GM23338 (cell line): ENCODE data around the genes PYROXD2 and PKD2L1.

GRCh38 chr10:97788625-97789399, 17.0 kb upstream of the SFRP5 start:
- PRO-cap, result no peak
- RAMPAGE, long total RNA, result no peak

GRCh38 chr10:97829716-97830435, 19.8 kb upstream of the GOLGA7B start:
- PRO-cap, result no peak
- RAMPAGE, long total RNA, result no peak

DNA sequence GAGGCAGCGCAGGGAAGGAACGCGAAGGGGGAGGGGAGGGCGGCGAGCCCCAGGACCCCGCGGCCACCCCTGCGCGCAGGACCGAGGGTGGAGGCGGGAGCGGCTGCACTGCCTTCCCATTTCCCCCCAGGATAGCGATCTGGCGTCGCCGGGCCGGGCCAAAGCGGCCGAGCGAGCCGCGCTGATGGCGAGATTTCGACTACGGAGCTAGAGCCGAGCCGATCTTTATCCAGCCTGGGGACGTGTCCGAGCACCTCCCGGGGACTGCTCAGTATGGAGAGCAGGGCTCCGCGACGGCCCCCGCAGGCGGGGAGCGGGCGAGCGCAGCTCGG, 563 bp upstream of the CRTAC1 start:
- PRO-cap, result bidirectional peak, plus-strand start at position 120 of the sequence, minus-strand start at position 128 of the sequence; bidirectional peak, plus-strand start at position 271 of the sequence, minus-strand start at position 248 of the sequence
- RAMPAGE, long total RNA, result no peak

DNA sequence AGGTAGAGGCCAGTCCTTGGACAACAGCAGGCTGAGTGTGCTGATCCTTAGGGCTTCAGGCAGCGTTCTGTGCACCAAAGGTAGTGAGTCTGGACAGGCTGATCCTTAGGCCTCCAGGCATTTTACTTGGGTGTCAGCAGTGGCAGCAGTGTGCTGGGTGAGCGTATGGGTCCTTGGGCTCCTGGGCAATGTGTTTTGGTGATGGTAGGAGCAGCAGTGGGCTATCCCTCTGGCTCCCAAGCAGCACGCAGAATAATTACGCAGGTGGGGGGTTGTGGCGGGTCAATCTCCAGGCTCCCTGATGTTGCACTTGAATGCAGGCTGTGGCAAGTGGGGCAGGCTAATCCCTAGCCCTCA, 44.3 kb downstream of the LOXL4 start:
- PRO-cap, result no peak
- RAMPAGE, long total RNA, result no peak

DNA sequence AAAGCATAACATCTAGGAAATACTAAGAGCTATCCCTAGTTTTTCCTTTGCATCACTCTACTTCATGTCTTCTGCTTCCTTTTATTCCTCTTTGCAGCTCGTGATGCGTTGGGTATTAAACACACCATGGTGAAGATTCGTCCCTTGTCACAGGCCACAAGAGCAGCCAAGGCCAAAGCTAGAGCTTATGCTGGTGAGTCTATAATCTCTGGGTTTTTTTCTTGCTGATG, 32.8 kb downstream of the LOXL4 start:
- PRO-cap, result no peak
- RAMPAGE, long total RNA, result no peak

DNA sequence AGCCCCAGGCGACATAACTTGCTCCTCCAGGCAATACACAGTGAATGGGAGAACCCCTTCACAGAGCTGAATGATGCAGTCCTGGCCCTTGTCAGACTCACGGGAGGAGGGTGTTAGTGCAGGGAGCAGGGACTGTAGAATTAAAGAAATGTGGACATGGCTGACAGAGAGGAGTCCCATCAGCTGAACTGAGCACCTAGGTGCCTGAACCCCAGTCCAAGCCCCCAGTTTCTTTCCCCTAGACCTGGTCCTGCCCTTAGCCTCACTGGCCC, 809 bp upstream of the LOXL4 start:
- PRO-cap, result no peak
- RAMPAGE, long total RNA, result no peak

GRCh38 chr10:98300631-98300912, 32.6 kb upstream of the LOXL4 start:
- PRO-cap, result no peak
- RAMPAGE, long total RNA, result no peak

DNA sequence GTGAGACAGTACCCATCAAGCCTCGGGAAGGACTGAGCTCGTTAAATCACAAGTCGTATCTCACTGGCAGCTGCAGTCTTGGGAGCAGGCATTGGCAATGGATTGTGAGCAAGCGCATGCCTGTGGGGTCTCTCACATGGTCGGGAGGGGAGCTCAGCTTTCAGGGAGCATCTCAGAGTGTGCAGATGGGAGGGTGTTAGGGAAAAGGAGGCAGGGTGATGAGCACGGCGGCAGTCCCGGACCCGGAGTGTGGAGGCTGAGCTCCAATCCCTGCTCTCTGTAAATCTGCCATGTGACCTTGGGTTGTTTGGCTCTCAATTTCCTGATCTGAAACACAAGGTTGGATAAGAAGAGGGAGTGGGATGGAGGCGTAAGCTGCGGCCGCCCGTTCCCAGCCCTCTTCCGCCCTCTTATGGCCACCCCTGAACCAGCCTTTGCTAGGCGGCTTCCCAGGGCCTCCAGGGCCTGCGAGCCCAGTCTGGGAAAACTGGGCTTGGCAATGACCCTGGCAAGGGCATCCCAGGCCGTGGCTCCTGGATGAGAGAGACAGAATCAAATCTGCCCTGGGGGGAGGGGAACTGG, 41.4 kb upstream of the LOXL4 start:
- PRO-cap, result unidirectional peak, minus-strand start at position 294 of the sequence; unidirectional peak, minus-strand start at position 309 of the sequence
- RAMPAGE, long total RNA, result no peak

GRCh38 chr10:98340127-98340786, 72.3 kb upstream of the LOXL4 start:
- PRO-cap, result no peak
- RAMPAGE, long total RNA, result no peak

DNA sequence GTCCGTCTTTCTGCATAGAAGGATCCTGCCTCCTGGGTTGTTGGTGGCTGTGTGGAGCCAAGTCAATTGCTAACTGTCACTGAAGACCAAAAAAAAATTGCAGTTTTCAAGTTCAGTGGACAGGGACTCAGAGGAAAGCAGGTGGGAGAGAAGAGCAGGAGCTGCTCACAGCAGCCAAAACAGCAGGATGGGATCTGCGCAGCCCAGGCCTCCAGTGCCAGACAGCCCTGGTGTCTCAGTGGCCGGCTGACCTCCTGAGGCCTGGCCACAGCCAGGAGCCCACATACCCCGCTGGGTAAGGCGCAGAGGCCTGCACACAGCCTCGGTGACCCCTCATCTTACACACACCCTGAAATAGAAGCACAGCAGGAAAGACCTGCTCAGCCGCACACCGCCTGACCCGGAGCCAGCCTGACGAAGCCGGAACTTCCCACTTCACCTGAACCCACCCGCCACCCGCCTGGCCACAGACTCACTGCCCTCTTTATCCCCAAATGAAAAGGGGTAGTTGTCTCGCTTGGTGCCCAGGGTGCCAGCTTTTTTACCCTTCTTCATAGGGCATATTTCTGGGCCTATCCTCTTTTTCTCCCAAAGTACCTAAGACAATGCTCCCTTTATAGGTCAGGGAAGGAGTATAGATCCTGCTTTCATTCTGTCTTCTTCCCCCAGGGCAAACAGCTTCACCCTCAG, 49.3 kb downstream of the PYROXD2 start:
- PRO-cap, result no peak
- RAMPAGE, long total RNA, result no peak

GRCh38 chr10:98414612-98415653, at the start of gene PYROXD2:
PYROXD2 (minus strand) TSS chr10:98415182.
- PRO-cap, result bidirectional peak, plus-strand start at chr10:98415044, minus-strand start at chr10:98415163
- RAMPAGE, long total RNA, result no peak

DNA sequence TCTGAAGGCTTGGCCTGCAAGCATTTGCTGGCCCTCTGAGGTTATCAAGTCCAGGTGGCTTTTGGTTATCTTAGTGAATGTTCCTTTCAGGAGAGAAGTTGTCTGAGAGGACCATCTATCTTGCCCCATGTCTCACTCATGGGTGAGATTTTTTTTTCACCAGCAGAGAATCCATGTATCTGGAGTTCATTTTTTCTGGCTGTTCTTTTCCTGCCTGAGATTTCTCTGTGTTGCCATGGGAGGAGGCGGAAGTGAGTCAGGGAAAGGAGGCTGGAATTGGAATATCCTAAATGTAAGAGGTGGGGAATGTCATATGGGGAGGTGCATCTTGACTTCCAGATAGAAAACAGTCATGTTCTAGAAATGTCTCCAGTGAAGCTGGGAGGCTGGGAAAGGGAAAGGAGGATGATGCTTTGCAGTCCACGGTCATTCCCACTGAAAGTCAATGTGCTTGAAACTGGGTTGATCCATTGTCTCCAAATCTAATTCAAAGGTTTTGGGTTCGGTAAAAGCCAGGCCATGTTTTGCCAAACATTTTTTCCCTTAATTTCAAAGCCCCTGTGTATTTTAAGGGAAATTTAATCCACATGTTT, 39.7 kb upstream of the HPS1 start:
- PRO-cap, result no peak
- RAMPAGE, long total RNA, result no peak

GRCh38 chr10:99845773-99846062, 63.3 kb downstream of the ABCC2 start:
- PRO-cap, result no peak
- RAMPAGE, long total RNA, result no peak

- PRO-cap, result bidirectional peak, plus-strand start at chr10:99850315, minus-strand start at chr10:99850164; bidirectional peak, plus-strand start at chr10:99850591, minus-strand start at chr10:99850566
- RAMPAGE, long total RNA, result no peak
Observed at GRCh38 chr10:99849872-99850981, 67.8 kb downstream of the ABCC2 start.

- PRO-cap, result no peak
- RAMPAGE, long total RNA, result no peak
Observed at GRCh38 chr10:99908805-99909241, 100.9 kb downstream of the DNMBP start.

DNA sequence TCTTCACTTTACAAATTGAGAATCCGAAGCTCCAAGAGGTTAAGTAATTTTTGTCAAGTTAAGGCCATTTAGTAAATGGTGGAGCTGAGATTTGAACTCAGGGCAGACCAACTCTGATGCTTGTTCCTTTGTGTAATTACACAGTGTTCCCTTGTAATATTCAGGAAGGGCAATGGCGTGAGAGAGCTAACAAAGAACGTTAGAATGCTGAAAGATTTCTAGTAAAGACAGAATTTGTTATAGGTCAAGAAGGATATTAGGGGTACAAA, 82.4 kb downstream of the DNMBP start:
- PRO-cap, result no peak
- RAMPAGE, long total RNA, result no peak

DNA sequence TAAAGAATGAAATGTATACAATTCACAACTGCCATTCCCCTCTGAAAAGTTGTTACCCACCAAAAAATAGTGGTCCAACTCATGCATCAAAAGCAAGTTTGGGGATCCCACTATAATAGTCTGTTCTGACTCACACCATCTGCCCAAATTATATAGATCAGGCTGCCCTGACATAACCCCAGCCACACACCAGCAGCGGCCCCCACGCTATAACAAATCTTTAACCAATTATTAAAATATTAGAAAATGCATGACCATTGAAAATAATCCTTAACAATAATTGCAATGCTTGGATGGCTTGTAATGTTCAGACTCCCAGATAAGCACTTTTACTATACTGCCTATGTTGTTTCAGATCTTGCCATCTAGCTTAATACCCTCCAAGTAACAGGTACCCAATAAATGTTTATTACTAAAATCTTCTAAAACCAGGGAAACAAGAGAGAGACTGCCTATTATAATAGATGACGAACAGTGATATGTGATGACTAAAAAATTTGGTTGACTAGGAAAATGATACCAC, 1.8 kb upstream of the ERLIN1 start:
- PRO-cap, result no peak
- RAMPAGE, long total RNA, result no peak

DNA sequence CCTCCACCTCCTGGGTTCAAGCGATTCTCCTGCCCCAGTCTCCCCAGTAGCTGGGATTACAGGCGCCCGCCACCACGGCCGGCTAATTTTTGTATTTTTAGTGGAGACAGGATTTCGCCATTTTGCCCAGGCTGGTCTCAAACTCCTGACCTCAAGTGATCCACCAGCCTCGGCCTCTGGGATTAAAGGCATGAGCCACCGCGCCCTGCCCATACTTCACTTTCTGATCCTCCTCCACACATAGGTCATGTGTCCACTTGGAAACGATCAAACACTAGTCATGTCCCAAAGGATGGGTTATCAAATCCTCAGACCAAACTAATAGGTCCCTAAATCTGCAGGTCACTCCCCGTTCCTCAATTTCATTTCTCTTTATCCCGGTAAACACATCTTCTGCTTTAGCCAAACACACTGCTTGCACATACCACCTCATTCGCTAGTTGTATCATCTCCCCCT, 1.1 kb downstream of the BLOC1S2 start:
- PRO-cap, result no peak
- RAMPAGE, long total RNA, result no peak

DNA sequence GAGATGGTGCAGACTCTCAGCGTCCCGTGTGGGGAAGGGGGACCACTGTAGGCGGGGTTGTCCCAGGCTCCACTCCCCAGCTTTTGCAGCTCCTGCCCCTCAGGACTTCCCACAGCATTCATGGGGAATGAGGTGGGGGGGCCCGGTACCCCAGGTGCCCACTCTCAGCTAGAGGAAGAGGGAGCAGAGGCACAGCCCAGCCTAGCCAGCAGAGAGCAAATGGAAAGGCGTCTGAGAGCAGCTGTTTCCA, at the start of gene PKD2L1:
Gene PKD2L1, minus strand, starts transcription at position 247 of the 250 bp plus-strand sequence.
- PRO-cap, result no peak
- RAMPAGE, long total RNA, result no peak

- PRO-cap, result bidirectional peak, plus-strand start at chr10:100346663, minus-strand start at chr10:100346521
- RAMPAGE, long total RNA, result no peak
Observed at GRCh38 chr10:100346269-100346761, 718 bp upstream of the SCD start.